AG09319 (cell line): ENCODE measurements around the gene THOC1.

DNA sequence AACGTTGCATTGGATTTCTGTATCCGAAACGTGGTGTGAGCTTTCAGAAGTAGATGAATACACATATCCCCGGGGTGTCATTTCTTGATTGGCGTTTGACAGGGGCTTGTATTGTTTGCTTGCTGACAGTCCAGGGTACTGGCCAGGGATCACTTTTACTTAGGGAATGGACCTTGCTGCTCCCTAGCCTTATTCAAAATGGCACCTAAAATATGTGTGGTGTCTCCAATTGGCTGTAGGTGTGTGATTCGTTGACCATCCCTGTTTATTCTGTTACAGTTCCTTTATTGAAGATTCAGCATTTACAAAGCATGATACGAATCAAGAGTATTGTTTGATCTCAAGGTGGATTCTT is 901 bp downstream of the USP14 start:
- RRBS, result no CpG with 5 or more reads among the region's 7 CpGs

- RRBS, result 0% methylated on average over 2 of the region's 39 CpGs
Measured at GRCh38 chr18:267916-268335, at the start of gene THOC1. THOC1 (minus strand) TSS chr18:268047.

- RRBS, result no CpG with 5 or more reads among the region's 5 CpGs
Measured at GRCh38 chr18:475081-475565, 25.4 kb downstream of the COLEC12 start.

GRCh38 chr18:666327-667452 is 9.2 kb downstream of the TYMS start:
- RRBS, result no CpG with 5 or more reads among the region's 6 CpGs

DNA sequence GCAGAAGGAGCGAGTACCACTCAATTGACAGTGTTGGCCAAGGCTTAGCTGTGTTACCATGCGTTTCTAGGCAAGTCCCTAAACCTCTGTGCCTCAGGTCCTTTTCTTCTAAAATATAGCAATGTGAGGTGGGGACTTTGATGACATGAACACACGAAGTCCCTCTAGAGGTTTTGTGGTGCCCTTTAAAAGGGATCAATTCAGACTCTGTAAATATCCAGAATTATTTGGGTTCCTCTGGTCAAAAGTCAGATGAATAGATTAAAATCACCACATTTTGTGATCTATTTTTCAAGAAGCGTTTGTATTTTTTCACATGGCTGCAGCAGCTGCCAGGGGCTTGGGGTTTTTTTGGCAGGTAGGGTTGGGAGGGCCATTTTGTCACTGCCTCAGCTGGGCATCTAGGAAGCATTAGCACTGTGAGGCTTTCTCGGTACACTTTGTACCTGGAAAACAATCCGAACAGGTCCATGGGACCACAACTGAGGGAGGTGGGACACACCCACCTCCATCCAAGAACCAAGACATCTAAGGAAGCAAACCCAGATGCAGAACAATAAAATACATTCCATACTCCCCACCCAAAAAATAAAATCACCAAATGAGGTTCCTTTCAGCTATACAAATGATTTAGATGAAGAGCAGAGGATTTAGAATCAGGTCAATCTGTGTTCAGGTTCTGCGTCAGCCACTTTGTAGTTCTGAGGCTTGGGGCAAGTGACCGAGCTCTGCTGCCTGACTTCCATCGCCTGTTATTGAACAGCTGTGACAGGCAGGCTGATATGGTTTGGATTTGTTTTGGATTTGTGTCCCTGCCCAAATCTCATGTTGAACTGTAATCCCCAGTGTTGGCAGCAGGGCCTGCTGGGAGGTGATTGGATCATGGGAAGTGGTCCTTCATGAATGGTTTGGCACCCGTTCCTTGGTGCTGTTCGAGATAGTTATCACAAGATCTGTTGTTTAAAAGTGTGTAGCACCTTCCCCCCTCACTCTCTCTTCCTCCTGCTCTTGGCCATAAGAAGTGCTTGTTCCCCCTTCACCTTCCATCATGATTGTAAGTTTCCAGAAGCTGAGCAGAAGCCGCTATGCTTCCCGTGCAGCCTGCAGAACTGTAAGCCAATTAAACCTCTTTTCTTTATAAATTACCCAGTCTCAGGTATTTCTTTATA is 18.4 kb downstream of the TYMS start:
- RRBS, result no CpG with 5 or more reads among the region's 13 CpGs

- RRBS, result no CpG with 5 or more reads among the region's 7 CpGs
Measured at GRCh38 chr18:798524-799374, 13.3 kb downstream of the YES1 start.

GRCh38 chr18:907136-908019 is 2.7 kb downstream of the ADCYAP1 start:
- RRBS, result 2% methylated on average over 21 of the region's 82 CpGs

DNA sequence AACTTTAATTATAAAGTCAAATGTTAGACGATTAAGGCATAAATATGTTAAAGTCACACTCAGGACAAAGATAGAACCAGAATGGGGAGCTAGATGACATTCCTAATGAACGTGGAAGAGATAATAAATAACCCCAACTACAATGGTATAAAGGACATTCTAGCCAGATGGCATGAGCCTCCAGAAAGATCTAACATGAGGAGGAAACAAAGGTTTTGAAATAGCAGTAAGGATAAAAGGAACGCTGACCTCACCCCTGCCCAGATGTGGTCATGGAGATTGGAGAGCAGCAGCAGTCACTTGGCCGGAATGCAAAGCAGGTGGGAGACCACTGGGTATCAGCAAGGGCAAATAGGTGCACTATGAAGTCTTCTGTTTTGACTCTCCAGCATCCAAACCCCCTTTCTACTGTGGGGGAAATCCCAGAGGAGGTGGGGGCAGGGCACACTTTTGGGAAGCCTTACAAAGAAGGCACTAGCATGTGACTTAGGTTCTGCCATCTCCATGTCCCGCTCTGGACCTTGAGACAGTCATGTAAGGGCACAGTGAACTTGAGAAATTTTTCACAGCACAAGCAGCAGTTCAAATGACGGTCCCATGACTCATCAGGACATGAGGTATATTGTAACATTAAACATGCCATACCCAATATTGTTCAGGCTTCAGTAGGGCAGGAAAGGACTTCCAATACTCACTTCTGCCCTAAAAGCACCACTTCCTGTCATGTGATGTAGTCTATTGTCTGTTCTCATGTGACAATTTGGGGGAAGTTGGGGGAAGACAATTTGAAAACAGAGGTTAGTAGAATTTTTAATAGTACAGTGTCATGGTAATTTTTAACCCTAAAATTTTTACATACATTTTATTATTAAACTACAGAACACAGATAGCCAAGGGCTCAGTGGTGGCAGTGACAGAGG is 55.2 kb downstream of the METTL4 start:
- RRBS, result no CpG with 5 or more reads among the region's 6 CpGs

DNA sequence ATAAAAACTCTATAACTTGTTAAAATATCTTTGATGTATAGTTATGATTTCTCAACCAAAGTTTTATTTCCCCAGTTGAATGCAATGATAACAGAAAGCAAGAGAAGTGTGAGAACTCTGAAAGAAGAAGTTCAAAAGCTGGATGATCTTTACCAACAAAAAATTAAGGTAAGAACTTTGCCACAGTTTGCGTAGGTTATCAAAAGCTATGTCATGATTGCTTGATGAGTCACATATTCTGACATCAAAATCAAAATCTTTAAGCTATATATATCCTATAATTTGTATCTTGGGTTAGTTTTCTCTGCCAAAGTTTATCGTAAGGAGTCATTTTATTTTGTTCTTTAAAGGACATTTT is 35.0 kb downstream of the NDC80 start:
- RRBS, result no CpG with 5 or more reads among the region's 2 CpGs

GRCh38 chr18:2664642-2665174 is 9.2 kb downstream of the SMCHD1 start:
- RRBS, result no CpG with 5 or more reads among the region's 3 CpGs

- RRBS, result no CpG with 5 or more reads among the region's 4 CpGs
Measured at GRCh38 chr18:2736399-2737044, 81.0 kb downstream of the SMCHD1 start.

DNA sequence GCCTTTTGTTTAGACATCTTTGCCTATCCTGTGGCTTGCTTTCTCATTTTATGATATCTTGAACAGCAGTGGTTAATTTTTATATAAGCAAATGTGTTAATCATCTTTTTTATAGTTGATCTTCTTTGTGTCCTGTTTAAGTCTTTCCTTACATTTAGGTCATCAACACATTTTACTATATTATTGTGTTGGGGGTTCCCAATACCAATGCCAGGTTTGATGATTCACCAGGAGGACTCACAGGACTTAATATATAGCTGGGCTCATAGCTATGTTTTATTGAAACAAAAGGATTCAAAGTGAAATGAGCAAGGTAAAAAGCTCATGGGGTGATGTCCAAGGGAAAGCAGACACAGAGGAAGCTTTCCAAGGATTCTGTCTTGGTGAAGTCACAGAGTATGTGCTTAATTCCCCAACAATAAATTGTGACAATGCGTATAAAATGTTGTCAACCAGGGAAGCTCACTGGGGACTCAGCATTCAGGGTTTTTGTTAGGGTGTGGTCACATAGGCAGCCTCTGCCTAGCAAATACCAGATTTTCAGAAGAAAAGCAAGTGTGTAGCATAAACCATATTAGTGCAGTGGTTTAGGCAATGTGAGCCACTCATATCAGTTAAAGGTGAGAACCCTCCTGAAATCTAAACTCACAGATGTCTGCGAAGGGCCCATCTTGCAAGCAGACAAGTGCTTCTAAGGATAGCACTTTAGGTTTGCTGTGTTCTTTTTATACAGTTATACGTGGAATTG is 92.6 kb upstream of the EMILIN2 start:
- RRBS, result no CpG with 5 or more reads among the region's 3 CpGs

- RRBS, result 1% methylated on average over 13 of the region's 58 CpGs
Measured at GRCh38 chr18:2847535-2848229, 876 bp downstream of the EMILIN2 start.

- RRBS, result no CpG with 5 or more reads among the region's 14 CpGs
Measured at GRCh38 chr18:2918265-2919401, 71.8 kb downstream of the EMILIN2 start.

DNA sequence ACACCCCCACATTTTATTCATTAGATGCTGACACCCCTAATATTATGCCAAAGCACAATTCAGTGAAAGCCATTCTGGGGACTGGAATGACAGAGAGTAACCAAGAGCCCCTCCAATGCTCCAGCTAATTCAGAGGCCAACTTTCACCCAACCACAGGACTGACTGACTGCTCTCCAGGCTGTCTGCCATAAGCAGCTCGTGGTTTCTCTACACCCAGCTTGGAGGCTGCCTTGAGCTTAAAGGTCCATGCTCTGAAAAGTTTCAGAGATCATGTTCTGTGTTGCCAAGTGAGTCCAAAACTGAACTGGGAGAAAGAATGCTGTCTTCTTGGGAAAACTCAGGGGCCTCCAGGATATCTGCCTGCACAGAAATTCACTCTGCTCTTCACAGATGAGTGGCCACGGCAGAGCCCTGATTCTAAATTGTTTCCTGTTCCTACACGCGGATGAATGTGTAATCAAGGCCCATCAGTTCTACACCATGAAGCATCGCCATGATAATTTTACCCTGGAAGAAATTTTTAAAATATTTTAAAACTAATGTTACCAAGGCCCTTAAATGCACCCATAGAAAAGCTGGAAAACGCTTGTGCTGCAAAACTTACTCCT is 51.1 kb downstream of the LPIN2 start:
- RRBS, result no CpG with 5 or more reads among the region's 6 CpGs

GRCh38 chr18:3010823-3011244 is 2.1 kb downstream of the LPIN2 start:
- RRBS, result no CpG with 5 or more reads among the region's 8 CpGs

- RRBS, result no CpG with 5 or more reads among the region's 5 CpGs
Measured at GRCh38 chr18:3059102-3059805, 46.3 kb upstream of the LPIN2 start.

GRCh38 chr18:3079082-3079618 is 66.2 kb upstream of the LPIN2 start:
- RRBS, result no CpG with 5 or more reads among the region's 8 CpGs